Mesangial cell (primary cell): Measurements from ENCODE around the genes SRRM4 and CCDC60.

DNA sequence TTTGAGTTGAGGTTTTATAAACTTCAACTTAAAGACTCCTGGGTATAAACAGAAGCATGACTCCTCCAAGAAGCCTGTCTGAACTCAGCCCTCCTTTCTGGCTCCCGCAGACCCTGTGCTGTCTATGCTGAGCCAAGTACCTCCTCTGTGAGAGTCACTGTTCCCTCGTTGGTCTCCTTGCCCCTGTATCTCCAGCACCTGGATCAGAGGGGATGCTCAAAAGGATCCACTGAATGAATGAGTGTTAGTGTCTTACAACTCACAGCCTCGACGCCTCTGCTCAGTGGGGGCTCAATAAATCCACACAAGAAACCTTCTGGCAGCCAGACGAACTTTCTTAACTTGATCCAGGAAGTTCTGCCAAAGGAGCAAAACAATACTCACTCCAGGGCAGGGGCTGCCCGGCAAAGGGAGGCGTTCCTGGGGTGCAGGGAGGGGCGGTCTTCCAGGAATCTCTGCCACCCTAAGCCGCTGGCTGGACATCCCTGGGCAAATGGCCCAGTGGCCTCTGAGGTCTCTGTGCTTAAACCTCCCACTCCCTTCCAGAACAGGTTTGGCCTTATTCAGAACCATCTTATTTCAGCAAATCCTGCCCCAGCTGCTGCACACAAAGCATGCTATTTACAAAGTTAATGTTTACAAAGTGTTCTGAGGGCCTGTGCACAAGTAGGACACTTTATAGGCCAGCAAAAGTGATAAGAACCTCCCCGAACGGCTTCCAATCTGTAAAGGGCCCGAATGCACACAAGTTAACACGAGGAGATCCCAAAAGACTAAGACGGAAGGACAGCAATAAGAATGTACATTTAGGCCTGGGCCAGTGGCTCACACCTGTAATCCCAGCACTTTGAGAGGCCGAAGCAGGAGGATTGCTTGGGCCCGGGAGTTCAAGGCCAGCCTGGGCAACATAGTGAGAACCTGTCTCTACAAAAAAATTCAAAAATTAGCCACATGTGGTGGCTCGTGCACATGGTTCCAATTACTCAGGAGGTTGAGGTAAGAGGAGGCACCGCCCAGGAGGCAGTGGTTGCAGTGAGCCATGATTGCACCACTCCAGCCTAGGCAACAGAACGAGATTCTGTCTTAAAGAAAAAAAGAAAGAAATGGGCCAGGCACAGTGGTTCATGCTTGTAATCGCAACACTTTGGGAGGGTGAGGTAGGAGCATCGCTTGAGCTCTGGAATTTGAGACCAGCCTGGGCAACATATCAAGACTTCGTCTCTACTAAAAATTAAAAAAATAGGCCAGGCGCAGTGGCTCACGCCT lies 33.2 kb downstream of the MAP1LC3B2 start:
- RAMPAGE, long total RNA, result no peak

DNA sequence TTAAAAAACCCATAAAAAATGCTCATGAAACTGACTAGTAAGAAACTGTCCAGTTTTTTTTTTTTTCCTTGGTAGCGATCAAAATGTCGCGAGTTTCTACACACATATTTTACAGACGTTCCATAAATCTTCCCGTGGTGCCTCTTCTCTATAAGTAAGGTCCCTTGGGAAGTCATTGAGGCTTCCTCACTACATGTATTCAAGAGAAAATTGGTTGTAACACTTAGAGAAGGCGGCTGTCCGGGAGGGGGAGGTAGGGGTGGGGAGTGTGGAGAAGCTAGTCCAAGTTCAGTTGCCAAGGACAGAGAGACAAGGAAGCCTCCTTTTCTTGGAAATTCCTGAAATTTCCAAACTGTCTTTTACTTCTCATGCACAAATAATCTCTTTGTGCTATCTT lies 44.9 kb downstream of the MAP1LC3B2 start:
- RAMPAGE, long total RNA, result no peak

DNA sequence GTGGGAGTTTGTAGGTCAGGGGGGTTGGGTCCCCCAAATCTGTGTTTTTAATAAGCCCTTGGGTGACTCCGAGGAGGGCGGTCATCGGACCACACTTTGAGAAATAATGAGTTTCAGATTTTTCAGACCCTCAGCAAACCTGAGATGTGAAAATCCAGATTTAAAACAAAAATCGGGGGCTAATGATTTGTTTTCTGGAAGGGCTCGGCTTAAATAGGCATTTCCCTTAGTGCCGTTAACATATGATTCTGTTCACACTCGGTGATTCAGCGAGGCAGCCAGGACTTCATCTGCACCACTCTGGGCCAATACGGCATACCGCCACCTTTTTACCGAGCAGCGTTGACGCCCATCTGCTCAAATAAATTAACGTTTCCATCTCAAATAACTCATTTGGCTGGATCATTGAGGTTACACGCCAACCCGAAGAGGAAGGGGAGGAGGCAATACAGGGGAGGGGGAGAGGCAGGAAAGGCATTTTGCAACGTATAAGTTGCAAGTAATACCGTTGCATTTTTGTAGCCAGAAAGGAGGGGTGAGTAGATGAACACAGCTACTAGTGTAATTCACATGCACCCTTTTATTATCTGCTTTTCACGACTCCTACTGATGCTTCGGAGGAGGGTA lies 45.7 kb downstream of the MAP1LC3B2 start:
- RAMPAGE, long total RNA, result no peak

DNA sequence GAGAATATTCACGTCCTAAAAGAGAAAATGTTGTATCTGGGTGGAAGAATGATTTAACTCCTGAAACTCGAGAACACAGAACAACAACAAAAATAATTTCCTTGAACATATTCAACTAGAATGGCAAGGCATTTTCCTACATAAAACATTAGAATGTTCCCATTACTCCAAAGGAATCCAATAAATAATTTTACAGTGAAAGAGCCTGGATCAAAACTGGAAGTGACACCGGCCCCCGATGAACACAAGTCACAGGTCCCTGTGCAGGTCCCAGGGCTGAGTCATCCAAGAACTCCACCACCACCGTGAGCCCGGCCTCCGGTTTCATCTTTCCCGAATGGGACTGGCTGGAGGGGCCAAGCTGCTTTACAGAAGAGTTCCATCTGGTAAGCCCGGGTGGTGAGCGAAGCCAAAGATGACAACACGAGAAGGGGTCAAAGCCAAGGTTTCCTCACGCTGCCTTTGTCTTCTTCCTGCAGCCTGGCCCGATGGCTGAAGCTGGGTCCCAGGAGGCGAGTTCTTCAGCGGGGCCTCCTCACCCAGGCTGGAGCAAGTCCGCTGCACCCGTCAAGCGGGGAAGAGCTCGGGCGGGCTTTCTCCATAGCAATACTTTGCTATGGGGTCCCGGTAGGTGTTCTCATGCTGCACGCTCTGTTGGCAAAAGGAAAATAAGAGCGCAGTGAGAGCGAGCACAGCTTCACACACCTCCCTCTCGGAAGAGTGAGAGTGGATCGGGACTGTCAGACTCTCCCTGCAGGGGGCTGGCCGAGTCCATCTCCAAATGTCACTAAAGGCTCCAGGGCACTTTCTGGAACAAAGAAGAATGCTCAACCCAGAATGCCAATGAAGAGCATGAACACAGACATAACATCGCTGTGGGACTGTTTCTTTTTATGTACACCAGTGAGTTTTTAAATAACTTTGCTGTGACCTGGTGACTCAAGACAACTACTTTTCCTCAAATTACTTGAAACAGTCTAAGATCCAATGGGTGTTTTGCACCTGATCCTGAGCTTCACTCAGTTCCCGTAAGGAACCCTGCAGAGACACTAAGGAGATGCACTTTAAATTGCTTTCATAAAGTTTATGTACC lies 20.3 kb downstream of the SPRING1 start:
- RAMPAGE, long total RNA, result no peak

GRCh38 chr12:117028473-117029211 lies 70.6 kb downstream of the TESC start:
- RAMPAGE, long total RNA, result no peak

DNA sequence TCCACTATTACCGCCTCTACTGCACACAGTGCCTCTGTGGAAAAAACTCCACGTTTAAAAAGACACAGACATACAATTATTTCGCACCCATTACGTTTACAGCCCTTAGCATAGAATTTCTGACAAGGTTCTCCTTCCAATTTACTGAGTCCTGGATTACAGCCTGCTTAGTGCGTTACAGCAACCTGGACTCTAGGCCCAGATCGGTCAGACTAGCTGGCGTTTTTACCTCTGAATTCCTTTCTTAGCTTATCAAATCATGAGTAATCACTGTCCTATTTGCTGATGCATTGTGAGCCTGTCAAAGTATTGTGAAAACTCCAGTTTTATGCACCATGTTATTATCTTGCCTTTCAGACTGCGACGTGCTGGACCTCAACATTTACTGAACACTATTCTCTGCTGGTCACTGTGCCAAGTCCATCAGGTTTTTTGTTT lies 31.4 kb downstream of the FBXO21 start:
- RAMPAGE, long total RNA, result no peak

DNA sequence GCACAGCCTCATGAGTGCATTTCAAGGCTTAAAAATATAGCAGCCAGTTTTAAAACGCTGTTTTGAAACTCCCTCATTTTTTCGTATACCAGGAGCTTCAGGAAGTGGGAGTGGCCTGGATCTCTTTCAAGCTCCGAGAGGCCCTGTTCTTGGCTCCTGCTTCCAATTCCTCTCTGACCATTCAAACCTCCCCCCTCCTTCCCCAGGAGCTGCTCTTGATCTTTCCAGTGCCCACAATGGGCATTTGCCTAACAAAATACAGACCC lies 46.6 kb upstream of the NOS1 start:
- RAMPAGE, long total RNA, result no peak

- RAMPAGE, long total RNA, result no peak
These were observed 294.4 kb downstream of the KSR2 start for GRCh38 chr12:117674290-117674910.

- RAMPAGE, long total RNA, result no peak
These were observed 641 bp downstream of the KSR2 start for GRCh38 chr12:117967956-117968741.

- RAMPAGE, long total RNA, result no peak
These were observed 8.6 kb downstream of the RFC5 start for GRCh38 chr12:118024997-118025511.

DNA sequence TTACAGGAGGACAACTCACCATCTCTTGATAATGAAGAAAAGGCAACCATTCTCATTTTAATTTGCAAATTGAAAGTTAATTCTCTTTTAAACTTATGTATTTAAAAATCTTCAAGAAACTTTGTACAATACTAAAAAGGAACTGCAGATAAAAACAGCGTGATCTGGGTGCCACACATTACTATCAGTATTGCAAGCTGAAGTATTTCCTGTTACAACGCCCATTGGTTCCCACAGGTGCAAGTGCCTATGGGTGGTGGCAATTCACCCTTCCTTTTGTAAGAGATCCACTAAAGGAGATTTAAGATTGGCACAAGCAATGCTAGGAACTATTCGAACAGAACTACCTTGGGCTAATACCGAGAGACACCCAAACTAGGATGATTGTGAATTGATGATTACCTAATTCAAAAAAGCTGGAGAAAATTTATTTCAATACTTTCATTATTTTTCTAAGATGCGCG lies 13.2 kb downstream of the TAOK3 start:
- RAMPAGE, long total RNA, result no peak

DNA sequence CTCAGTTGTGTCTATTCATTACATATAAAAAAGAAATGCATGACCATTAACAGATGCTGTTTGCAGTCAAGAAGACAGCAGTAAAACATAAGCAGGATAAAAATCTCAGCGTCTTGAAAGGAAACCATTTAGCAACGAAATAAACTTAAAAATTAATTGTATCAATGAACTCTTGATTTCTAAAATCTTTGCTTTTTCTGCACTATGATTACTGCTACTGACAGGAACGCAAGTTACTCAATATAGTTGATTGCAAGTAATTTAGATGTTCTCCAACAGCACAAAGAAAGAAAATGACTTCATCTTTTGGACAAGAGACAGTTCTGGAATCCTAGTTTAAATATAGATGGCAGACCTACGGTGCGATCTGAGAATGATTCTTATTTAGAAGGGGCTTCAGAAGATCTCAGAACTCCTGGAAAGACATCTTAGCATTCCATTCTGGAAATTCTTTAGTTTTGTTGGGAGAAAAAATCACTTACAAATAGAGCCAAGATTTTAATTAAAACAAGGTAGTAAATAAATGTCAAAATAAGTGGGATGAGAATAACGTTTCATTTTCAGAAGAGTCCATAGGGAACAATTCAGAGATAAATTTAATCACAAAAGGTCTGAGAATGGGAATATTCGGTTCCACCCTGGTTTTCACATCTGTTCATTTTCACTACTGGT lies 1.4 kb upstream of the SUDS3 start:
- RAMPAGE, long total RNA, result no peak

DNA sequence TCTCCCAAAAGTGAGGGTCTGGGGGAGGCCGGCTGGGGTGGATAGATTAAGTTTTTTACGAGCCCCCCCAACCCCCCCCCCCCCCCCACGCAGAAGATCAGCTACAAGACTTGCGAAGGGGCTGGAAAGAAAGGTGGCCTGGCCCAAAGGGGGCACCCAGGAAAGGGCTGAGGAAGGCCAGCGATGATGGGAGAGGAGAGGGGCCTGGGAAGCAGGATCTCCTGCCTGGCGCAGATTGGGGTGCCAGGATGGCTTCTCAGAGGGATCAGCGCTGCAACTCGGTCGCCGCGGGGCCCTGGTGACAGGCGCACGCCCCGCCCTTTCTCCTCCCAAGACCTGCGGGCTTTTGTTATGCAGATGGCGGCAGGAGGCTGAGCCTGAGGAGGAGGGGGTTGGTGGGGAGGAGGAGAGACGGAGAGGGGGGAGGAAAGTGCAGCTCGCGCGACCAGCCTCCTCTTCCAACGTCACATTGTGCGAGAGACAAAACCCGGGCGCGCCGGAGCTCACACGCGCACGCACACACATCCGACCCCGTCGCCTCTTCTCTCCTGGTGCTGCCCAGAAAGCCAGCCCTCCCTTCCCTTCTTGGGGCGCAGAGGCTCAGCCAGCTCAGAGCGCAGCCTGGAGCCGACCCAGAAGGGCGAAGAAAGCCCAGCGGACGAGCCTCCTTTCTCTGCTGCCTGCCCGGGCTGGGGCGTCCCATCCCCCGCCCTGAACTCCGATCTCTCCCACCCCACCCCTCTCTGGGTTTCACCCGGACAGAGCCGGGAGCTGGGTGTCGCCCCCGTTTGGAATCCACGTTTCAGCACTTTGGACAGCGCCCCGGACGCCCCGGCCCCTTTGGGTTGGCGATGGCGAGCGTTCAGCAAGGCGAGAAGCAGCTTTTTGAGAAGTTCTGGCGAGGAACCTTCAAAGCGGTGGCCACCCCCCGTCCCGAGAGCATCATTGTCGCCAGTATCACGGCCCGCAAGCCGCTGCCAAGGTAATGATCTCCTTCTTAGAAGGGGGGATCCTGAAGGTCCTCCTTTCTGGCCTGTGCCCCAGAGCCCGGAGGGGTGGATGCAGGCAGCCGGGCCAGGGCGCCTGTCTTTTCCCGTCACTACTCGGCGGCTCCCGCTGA lies at the start of gene SRRM4:
Gene SRRM4 (plus strand): TSS at position 510 of the 1,120 bp plus-strand sequence.
- RAMPAGE, long total RNA, result no peak

- RAMPAGE, long total RNA, result no peak
These were observed 2.0 kb downstream of the HSPB8 start for GRCh38 chr12:119180370-119181560.

DNA sequence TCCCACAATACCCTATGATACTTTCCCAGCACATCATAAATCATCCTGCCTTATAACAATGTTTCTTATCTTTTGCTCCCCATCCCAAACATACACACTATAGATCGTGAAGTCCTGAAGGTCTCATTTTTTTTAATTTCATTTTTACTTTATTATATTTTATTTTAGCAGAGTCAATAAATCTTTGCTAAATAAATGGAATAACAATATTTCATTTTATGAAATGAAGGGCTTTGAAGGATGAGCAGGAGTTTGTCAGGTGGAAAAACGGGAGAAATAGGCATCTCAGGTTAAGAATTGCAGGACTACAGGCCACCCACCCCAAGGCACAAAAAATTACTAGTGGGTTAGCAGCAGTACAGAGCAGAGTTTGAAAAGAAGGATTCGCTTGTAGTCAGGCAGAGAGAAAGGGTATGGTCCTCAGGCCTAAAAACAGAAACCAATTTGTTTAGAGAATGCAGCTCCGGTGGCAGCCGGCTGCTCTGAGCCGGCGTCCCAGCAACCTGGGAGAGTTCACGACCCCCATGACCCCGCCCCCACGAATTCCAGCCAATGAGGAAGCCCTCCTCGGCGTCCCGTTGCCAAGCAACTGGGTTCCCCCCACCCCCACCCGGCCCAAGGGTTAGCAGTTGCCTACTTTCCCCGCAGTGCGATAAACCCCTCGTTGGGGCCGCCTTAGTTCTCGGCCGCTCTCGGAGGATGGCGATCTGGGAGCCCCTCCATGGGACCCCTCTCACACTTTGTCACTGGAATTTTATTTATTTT lies at the start of gene CCDC60:
Gene CCDC60 (plus strand): TSS at position 645 of the 765 bp plus-strand sequence.
- RAMPAGE, long total RNA, result no peak

- RAMPAGE, long total RNA, result no peak
These were observed 6.5 kb downstream of the CCDC60 start for GRCh38 chr12:119341048-119341343.

GRCh38 chr12:119423294-119423750 lies 88.8 kb downstream of the CCDC60 start:
- RAMPAGE, long total RNA, result no peak

DNA sequence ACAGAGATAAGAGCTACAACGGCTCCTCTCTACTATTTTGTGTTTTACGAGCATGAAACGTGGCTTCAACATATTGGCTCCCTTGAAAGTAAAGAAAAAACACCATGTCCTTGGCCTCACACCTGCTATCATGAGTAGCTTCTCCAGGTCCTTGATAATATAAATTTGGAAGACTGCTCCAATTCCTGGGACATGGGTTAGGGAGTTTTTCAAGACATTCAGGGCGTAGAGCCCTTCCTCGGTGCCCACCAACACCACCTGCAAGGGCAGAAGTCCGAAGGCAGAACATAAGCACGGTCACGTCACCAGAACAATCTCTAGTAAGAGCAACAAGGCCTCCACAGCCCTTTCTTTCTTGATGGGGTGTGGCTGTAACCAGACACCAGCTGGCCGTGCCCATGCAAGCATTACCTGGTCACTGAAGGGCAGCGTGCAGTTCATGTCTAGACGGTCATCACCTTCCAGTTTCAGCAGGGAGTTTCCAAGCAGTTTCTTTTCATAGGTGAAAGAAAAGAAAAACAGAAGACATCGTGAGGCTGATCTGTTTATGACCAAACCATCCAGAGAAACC lies 42.3 kb downstream of the PRKAB1 start:
- RAMPAGE, long total RNA, result no peak

DNA sequence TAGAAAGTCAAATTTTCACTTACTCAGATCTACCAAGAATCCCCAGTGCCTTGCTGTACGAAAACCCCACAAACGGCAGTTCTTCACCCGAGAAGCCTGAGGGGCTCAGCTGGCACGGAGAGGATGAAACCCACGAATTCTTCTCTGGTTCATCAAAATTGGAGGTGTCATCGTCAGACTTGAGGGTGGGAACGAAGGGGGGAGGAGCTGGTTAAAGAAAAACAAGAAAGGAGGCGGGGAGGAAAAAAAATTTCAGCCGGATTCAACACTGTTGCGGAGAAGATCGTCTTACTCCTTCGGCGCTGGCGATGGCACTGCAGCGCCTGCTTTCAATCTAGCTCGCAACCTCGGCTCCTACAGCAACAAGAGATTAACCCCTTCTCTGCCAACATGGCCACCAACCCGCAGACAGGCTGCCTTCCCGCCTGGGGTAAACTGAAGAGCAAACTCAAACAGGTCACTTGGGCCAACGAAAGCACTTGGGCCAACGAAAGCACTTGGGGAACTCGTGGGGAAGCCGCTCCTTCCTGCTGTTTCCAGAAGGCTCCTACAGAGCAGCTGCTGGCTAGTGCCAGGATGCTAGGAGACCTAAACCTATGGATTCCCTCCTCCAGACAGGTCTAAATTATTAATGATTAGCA lies 73.8 kb downstream of the CIT start:
- RAMPAGE, long total RNA, result no peak

- RAMPAGE, long total RNA, result no peak
These were observed 47.2 kb downstream of the RAB35 start for GRCh38 chr12:120069239-120069860.